Fibroblast of villous mesenchyme (primary cell): ENCODE measurements around a stretch of chr7.

DNA sequence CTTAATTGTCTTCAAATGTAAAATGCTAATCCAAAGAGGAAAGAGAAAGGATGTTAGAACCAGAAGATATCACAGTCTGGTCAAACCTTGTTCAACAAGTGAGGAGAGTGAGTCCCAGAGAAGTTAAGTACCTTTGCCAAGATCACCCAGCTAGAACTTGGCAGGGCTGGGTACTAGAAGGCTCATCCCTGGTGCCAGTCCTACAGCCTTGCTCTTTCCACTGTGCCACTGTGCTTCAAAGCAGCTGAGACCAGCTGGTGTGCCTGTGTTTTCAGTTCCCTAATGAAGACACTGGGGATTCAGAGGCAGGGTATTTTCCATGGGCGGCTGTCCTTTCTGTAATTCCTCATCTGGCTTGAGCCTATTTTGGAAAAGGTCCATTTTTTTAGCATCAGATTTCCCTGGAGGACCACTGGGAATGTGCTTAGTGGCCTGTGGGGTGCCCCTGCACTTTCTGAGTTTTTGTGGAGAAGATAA is 54.7 kb upstream of the MKLN1 start:
- CAGE, long polyA plus RNA = no peak

DNA sequence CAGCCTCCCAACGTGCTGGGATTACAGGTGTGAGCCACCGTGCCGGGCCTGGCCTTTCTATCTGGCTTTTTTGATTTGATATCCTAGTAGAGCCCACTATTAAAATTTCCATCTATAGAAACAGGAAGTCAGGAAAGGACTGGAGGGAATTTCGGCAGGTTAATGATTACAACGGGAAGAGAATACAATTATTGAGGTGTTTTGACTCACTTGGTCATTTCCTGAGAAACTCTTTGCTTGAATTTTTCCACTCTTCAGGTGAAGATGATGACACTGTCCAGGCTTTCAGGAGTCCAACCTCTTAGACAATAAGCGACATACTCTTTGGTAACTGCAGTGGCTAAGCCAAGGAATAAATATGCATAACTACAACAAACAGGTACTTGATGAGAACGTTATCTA is 1.1 kb upstream of the MKLN1 start:
- CAGE, long polyA plus RNA = no peak

- CAGE, long polyA plus RNA = no peak
These were observed 1.6 kb downstream of the MKLN1 start for GRCh38 chr7:131329050-131329843.

DNA sequence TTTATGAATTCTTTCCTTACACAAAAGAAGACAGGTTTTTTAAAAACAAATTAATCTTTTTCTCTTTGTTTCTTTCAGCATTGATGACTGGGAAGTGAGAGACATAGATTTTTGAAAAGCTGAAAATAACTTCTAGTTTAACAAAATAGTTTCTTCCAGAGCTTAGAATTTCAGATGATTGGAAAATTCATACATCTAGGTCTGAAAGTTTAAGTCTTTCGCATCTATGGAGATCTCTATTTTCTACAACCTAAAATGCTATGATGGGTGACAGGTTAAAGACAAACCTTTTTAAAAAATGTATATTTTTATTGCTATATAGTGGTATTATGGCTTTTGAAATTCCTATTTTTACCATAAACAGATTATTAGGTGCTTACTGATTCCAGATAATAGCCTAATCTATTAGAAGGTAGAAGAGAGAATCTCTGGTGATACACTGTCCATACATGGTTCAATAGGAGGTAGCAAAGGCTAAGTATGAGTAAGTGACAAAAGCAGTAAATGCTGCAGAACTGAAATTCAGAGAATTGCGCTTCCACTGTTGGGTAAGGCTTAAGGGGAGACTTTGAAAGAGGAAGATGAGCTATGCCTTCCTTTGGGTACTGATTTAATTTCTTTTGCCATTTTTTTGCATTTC is 15.0 kb downstream of the MKLN1 start:
- CAGE, long polyA plus RNA = no peak

DNA sequence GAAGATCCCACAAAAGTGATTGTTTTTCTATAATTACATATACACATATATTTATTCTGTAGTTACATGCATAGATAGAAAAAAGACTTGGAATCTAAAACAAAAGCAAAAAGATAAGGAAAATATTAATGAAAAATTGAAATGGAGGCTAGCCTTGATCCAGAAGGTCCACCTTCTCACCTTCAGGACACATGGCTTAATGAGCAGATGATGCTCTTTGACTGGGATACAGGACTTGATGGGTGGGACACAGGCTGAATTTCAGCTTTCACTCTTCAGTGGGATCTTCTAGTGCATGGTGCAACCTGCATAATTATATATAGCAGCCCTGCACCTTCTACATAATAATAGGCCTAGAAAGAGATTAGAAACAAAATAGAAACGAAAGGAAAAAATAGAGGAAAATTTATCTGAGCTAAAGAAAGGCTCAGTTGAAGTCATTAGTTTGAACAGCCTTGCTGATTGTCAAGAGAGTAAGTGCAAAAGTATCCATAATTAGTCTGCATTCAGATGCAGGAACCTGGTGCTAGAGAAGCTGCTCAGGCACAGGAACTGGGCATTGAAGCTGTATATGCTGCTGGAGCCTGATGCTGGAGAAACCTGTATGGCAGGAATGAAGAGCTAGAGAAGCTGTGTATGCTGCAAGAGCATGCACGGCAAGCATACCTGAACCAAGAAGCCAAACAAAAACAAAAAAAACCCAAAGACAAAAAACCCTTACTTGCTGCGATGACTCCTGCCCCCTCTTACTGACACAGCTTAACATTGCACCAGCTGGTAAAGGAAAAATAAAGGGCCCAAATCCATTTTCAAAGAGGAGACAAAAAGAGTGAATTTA is 19.3 kb downstream of the MKLN1 start:
- CAGE, long polyA plus RNA = no peak

- CAGE, long polyA plus RNA = no peak
These were observed 54.5 kb downstream of the PODXL start for GRCh38 chr7:131501617-131502737.

DNA sequence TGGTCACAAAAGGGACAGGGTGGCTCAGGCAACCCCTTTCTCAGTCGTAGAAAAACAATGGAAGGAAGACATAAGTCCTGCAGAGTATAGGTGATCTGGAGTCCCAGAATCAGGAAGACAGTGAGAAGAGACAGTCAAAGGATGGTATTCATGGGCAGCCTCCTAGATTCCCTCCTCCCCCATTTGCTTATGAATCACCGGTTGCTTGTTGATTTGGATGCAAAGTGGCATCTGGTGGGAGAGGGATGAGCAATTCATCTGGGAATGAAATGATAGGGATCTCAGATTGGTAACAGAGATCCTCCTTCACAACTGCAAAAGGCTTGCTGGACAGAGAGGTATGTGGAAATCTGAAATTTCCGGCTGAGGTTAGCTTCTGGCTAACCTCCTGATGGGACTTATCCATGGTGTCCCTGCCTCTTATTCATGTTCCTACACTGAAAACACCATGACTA is 48.3 kb upstream of the PODXL start:
- CAGE, long polyA plus RNA = no peak

GRCh38 chr7:131636053-131636523 is 79.7 kb upstream of the PODXL start:
- CAGE, long polyA plus RNA = no peak

DNA sequence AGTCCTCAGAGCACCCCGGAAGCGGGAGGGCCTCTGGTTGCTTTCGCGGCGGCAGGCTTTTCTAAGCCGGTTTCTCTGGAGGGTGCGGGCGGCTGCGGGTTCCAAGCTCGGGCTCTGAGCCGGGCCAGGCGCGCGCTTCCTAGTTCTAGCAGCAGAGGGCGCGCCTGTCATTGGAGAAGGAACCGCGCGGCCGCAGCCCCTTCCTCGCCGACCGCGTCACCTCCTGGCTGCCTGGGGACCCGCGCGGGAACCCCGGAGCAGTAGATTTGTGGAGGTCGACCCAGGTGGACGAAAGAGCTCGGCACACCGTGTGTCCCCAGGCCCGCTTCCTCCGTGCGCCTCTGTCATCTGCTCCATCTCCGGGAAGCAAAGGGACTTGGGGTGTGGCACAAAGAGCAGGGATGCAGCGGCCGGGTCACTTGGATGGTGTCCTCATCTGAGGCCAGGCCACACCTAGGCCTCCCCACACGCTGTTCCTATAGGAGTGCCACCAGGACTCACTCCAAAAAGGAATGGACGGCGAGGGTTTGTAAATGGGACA is 389.0 kb upstream of the PODXL start:
- CAGE, long polyA plus RNA = no peak

DNA sequence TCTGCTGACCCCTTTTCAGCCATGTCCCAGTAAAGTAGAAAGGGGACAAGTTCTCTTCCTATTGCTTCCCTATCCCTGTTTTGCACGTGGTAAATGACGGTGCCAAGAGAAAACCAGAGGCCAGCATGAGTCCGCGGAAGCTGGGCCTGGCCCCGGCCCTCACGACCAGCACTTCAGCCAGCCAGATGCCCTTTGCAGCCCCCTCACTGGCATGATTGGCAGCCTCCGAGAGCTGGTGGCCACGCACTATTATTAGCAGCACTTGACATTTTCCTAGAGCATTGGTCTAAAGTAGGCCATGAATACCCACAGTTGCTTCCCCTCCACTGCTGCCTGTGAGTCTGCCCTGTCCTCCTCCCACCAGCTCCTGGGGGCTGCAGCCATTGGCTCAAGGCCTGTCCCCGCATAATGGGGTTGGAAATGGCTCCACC is 369.1 kb downstream of the PLXNA4 start:
- CAGE, long polyA plus RNA = no peak

- CAGE, long polyA plus RNA = no peak
These were observed 90.1 kb upstream of the PLXNA4 start for GRCh38 chr7:132666369-132666820.

DNA sequence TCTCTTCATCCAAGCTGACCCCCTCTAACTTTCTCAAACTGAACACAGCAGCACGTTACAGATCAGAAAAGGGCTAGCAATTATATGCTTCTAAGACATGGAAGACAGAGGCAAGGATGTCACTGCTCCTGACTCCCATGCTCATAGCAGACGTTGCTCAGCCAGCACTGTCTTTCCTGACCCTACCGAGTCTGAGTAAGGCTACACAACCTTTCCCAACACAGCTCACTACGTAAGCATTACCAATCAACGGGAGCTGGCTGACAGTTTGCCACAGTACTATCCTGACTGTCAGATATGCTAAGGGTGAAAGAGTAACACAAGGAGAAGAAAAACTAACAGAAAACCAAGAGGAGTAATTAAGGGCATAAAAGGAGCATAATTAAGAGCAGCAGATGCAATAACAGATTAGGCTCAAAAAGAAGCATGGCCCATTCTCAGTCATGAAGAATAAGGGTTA is 171.2 kb downstream of the CHCHD3 start:
- CAGE, long polyA plus RNA = no peak

DNA sequence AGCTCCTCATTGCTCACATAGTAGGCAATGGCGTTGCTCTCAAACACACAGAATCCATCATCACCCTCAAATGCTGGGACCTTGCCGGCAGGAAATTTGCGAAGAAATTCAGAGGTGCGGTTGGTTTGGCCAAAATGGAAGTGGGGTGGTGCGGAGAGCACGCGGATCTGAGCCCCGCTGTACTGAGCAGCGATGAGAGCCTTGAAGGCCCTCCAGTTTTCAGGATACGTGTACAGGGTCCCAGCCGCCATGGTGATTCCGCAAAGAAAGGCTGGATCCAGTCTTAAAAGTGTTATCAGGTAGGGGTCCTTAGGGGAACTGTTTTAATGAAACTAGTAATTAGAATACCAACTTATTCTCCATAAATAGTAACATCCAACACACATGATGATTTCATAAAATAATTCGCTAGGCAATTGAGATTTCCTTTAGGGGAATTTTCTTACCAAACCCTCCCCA is 46.2 kb downstream of the CHCHD3 start:
- CAGE, long polyA plus RNA = no peak

DNA sequence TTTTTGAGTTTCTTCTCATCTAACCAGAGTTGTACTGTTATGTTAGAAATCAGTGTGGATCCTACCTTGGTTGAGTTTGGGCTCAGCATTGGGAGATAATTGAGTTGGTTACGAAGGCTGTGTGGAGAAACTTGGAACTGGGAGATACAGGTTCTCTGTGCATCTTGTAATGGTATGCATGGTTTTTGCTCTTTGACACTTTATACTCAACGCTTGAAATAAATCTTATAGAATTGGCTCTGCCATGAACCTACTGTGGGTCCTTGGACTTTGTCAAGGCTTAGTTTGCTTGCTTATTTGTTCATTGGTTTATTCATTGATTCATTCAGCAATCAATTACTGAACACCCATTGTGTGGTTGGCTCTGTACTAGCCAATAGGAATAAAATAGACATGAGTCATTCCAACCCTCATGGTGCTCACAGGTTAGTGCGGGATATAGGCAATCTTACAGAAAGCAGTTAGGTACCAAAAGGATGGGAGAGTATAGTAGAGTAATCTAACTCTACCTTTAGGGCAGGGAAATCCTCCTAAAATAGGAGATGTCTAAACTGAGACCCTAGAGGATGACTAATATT is 404.7 kb downstream of the EXOC4 start:
- CAGE, long polyA plus RNA = no peak

DNA sequence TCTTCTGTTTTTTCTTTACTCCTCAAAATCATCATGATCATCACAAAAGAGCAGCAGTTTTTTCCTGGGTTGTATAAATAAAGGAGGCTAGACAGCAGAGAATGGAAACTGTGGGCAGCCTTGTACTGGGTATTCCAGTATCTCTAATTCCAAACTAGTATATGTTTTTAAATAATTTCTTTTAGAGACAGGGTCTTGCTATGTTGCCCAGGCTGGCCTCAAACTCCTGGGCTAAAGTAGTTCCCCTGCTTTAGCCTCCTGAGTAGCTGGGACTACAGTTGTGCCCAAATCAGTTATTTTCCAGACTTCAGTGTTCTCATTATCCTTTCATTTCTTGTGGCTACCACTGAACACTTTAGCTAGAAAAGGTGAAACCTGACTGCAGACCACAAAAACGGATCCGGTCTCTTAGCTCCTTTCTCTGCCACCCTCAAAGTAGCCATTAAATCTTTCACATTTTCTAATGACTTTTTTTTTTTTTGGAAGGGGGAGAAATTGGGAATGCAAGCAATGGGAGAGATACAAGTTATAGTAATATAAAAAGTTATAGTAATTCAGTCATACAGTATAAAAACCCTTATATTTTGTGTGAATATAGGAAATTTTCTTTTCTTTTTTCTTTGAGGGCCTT is 412.0 kb upstream of the LRGUK start:
- CAGE, long polyA plus RNA = no peak

DNA sequence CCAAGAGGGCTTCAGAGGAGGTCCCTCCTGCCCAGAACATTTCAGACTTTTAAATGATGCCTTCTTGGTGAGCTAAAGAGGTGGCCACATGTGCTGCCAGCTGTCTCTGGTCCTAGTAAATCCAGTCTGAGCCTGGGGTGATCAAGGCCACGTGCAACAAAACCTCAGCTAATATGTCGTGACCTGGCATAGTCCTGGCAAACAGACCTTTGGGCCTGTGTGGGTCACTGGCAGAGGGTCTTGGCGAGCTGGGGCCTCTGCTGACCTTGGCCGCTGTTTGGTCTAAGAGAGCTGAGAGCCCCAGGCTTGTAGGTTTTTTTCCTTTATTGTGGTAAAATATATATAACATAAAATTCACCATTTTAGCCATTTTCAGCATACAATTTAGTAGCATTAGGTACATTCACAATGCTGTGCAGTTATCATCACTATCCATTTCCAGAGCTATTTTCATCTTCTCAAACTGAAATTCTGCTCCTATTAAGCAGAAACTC is 43.4 kb upstream of the SLC35B4 start:
- CAGE, long polyA plus RNA = no peak

DNA sequence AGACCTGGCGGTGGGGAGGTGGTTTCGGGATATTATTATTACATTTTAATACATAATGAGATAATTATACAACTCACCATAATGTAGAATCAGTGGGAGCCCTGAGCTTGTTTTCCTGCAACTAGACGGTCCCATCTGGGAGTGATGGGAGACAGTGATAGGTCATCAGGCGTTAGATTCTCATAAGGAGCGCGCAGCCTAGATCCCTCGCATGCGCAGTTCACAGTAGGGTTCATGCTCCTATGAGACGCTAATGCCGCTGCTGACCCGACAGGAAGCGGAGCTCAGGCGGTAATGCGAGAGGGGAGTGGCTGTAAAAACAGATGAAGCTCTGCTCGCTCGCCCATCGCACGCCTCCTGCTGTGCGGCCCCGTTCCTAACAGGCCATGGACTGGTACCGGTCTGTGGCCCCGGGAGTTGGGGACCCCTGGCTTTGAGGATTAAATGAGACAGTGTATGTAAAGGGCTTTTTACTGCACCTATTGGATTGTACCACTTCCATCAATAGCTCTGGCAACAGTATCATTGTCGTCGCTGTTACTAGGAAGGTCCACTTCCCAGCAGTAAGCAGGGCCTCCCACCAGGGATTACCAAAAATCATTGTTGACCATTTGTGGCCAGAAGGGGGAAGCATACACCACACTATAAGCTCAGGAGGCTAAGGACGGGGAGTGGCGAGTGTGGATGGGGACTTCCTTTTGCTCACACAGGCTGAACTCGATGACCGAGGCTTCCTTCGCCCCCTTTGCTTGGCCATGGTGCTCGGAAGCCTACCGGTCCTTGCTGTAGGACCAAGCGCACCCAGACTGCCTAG is 26.5 kb downstream of the AKR1B1 start:
- CAGE, long polyA plus RNA = no peak

GRCh38 chr7:134517224-134517684 is 10.1 kb upstream of the AKR1B10 start:
- CAGE, long polyA plus RNA = no peak

GRCh38 chr7:134533509-134533841 is 6.1 kb downstream of the AKR1B10 start:
- CAGE, long polyA plus RNA = no peak

DNA sequence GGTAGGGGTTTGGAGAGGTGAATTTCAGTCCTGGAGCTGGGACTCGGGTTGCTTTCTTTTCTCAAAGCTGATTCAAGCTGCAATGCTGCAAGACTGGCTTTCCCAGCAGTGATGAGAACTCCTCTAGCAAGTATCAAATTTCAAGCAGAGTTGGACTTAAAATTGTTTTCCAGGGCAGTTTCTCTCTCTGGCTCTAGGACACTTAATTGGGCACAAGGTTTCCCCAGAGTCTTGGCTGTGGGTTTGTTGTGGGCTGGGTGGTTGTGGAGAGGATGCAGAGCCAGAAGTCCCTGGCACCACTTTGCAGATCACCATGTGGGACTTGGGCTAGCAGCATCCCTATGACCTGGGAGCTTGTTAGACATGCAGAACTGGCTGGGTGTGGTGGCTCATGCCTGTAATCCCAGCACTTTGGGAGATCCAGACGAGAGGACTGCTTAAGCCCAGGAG is 16.8 kb downstream of the AKR1B15 start:
- CAGE, long polyA plus RNA = no peak